Placental epithelial cell (primary cell): ENCODE data around the gene TMCC2.

GRCh38 chr1:204276806-204277405, 63.1 kb upstream of the GOLT1A start:
- CAGE, long polyA plus RNA, result no peak

DNA sequence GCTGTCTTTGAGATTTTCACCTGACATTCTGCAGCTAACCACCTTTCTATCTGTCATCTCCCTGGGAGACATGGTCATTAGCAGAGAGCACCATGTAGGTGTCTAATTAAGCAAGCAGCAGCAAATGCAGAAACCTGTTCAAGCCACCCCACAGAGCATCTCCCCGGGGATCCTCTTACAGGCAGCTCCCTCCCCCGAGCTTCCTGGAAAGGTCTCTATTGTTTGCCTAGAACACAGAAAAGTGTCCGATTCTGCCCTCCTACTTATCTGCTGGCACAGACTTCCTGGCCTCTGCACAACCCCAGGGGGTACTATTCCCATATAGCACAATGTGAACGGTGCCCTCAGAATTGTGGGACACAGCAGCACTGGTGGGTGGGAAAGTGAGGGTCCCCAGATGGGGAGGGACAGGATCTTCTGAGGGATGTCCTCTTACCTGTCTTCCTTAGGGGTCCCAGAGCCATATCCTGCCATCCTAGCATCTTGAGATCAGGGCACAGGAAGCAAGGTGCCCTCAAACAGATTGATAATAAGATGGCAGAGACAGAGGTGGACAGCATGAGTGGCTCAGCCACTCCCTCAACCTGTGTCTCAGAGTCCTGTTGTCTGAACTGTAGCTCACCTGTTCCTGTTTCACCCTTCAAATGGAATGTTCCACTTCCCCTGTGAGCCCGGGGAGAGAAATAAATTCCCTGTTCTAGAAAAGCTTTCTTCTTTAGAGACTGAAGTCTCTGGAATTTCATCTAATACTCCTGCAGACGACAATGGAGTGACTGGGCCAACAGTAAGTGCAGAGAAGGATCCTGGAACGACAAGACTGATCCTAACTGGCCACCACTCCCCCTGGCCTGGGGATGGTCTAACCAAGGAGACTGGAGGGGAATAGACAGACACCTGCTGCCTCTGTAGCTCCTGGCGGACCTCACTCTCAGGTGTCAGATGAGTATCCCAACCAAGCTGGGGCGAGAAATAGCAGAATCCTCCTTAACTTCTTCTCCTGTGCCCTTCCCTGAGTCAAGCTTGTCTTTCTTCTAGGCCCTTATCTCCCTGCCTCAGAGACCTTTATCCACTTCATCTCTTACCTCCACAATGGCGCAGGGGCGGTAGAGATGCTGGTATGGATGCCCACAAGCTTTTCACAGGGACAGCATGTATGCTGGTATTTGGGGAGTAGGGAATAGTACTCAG, 45.7 kb downstream of the PLEKHA6 start:
- CAGE, long polyA plus RNA, result no peak

GRCh38 chr1:204376849-204377640, 17.3 kb upstream of the PLEKHA6 start:
- CAGE, long polyA plus RNA, result no peak

DNA sequence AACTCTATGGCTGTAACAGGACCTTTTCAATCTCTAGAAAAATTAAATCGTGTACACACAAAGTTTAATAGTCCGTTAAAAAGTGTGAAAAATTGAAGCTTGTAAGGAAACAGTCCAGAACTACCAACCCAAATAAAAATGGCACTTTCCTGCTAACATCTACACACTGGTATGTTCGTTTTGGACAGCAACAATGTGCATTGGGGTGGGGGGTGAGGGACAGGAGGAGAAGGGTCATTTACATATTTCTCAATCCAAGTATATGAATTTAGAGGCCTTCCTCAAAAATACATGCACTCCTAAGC, 2.6 kb downstream of the PPP1R15B start:
- CAGE, long polyA plus RNA, result no peak

DNA sequence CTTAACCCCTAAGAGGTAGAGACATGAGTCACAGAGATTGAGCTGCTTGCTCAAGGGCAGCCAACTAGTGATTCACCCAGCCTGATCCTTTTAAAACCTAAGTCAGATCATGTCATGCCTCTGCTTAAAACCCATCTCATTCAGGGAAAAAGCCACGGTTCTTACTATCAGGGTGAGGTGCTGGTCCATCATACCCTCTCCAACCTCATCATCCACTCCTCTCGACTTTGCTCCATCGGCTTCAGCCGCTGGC, 14.4 kb upstream of the PPP1R15B start:
- CAGE, long polyA plus RNA, result no peak

- CAGE, long polyA plus RNA, result no peak
These were observed 29.1 kb downstream of the PIK3C2B start for GRCh38 chr1:204465166-204466225.

DNA sequence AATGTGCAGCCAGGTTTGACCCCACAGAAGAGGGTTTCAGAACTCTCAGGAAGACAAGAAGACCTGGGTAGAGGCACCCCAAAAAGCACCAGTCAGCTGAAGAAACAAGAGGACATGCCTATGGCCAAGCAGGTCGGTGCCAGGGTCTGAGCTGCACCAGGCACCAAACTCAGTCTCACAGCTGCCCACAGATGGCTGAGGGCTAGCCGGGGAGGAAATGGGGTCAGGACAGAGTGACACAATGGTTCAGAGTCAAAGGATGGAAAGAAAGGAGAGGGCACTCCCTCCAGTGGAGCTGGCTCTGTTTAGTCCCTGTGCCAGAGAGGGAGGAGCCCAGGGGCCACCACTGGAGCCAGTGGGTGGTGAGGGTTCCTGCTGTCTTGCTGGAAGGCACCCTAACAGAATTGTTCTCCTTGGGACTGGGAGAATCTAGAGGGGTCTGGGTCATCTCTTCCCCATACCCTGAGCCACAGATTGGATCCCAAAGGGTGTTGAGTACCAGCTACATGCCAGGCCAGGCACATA, 17.2 kb downstream of the PIK3C2B start:
- CAGE, long polyA plus RNA, result no peak

DNA sequence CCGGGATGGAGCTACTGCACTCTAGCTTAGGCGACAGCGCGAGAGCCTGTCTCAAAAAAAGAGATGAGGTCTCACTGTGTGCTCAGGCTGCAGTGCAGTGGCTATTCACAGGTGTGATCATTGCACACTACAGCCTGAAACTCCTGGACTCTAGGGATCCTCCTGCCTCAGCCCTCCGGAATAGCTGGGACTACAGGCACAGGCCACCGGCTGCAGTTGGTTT, 1.8 kb downstream of the MDM4 start:
- CAGE, long polyA plus RNA, result no peak

DNA sequence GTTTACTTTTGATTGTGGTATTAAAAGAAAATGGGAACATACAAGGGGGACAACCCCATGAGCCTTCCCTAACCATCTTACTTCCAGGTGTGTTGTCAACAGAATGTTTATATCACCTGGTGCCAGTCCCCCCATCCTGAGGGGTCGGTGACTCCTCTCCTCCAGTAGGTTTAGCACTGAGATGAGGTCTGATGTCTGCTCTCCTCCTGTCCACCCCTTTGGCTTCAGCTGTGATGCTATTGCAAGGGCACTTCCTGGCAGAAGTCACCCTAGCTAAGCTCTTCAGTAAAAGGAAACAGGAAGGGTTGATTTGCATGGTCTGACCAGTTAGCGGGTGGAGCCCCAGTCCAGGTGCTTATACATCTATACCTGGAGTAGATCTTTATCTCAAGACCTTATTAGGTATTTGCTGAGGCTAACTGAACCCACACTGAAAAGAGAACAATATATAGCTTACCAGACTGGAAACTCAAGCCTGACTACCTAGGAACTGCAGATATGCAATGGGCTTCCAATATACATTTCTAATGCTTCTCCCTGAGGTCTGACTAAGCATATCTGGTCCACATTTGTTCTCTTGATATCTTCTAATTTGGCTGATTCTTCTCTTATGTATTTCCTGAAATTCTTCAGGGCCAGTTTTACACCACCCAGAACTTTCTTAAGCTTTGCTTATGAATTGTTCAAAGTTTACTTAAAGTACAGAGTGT, 13.4 kb downstream of the NFASC start:
- CAGE, long polyA plus RNA, result no peak

DNA sequence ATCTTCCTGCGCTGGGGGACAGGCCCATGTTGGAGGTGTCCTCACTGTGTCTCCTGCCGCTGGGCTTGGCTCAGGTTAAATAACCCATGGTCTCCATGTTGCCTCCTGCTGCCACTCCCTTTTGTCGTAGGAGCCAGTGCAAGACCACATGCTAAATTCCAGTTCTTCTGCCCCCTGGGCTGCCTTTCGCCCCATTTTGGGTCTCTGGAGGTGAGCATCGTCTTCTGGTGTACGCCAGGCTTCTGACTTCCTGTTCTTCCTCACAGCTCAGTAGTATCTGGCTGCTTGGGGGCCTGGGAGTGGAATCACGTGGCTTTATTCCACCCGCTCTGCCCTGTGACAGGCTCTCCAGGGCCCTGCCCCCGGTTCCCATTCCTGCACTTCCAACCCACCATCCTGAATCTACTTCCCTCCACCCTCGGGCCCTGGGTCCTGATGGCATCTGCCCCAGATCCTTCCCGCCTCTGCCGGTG, 45.8 kb downstream of the NFASC start:
- CAGE, long polyA plus RNA, result no peak

DNA sequence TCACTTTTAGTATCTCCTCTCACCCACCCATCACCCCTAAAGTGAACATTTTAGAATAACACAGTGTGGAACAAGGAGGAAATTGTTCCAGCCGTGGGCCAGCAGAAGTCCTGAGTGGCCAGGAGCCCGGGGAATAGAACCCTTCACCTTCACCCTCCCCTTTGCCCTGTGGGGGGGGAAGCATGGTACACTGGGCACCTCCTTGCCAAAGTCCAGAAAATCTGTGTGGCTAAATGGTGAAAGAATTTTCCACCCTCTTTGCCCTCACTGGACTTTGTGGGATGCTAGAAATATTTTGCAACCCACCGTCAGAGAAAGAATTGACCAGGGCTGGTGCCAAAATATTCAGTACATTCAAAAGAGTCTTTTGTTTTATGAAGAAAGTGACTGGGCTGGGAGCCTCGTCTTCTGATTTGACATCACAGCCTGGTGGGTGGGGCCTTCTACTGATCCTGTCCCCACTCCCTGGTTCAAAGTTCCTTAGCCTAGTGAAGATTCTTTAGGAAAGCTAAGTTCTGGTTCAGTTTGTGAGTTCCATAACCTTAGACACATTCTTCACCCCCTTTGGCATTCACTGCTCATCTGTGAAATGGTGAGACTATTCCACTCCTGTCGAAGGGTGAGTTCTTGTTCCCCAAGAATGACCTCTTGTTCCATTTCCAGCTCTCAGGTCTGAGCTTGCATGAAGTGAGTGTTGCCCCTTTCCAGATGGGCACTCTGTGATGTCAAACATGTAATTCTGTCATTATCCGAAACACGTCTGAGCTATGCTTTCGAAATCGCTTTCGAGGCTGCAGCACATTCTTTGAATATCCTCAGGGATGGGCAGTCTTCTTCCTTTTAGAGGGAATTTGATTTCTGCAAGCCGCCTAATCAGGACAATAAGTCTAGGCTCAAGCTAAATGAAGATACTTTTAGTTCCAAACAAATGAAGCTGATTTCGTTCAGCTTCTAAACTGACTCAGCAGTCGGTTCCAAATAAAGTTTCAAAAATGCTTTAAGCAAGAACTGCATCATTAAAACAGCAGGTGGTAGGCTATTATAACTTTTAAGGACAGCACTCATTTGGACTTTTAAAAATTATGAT, 57.1 kb downstream of the NFASC start:
- CAGE, long polyA plus RNA, result no peak

DNA sequence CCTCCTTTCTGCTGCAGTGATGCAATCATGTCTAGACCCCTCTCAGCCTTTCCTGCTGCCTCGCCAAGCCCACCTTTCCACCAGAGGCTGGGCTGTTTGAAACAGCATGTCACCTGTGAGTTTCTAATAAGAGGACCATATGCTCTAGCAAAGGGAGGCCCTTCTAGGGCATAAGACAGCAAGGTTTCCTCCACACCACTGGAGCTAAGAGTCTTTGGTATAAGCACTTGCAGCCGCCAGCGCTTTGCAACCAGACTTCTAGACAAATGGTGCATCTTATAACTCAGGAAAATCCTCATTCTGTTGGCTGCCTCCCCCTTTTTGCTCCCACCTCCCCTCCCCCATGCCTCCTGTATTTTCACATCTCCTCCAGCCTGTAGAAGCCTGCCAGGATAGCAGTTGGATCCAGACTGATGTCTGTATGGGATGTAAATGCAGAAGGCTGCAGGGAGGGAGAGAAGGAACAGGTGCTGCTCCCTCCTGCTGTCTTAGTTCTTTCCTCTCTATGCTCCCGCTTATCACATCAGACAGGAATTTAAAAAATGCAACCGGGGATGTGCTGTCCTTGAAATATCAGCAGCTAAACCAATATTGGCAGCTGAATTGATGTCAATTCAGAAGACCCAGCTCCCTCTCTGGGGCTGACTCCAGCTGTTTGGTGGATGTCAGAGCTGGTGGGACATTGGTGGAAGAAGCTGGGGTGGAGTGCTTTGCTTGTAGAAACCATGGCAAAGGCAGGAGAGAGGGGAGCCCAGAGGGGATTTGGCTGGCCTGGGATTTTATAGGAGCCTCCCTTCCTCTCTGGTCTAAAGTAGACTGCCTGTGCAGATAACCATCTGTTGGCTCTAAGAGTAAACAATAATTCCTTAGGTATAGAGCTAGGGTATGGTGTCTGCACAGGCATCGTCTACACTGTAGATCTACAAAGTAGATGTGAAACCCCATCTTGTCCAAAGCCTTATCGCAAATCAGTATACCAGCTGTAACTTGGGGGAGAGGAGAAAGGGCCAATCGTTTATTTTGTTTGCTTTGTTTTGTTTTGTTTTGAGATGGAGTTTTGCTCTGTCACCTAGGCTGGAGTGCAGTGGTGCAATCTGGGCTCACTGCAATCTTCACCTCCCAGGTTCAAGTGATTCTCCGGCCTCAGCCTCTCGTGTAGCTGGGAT, 95.8 kb downstream of the NFASC start:
- CAGE, long polyA plus RNA, result no peak

GRCh38 chr1:204959611-204959852, 83.5 kb upstream of the CNTN2 start:
- CAGE, long polyA plus RNA, result no peak

DNA sequence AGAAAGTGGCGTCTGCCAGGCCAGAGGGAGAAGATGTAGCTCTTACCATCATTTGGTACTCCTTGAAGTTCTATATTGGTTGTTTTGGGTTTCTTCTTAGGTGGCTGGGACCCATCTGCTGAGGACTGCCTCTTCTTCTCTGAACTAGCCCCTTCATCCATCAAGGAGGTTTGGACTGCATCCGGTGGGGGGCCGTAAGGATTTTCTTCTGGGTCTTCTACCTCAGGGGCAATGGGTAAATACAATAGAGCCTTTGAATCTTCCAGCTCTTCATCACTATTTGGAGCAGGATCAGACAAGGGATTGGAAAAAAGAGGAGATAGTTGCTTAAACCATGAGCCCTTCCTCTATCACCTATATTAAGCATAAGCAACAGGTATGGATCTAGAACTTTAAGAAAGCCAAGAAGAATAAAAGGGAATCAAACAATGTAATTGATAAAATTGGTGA, 12.4 kb upstream of the TMEM81 start:
- CAGE, long polyA plus RNA, result no peak

GRCh38 chr1:205210643-205211064, 848 bp downstream of the DSTYK start:
- CAGE, long polyA plus RNA, result no peak

GRCh38 chr1:205227456-205228427, at the start of gene TMCC2:
Gene TMCC2, plus strand, starts transcription at chr1:205227946.
- CAGE, long polyA plus RNA, result no peak

DNA sequence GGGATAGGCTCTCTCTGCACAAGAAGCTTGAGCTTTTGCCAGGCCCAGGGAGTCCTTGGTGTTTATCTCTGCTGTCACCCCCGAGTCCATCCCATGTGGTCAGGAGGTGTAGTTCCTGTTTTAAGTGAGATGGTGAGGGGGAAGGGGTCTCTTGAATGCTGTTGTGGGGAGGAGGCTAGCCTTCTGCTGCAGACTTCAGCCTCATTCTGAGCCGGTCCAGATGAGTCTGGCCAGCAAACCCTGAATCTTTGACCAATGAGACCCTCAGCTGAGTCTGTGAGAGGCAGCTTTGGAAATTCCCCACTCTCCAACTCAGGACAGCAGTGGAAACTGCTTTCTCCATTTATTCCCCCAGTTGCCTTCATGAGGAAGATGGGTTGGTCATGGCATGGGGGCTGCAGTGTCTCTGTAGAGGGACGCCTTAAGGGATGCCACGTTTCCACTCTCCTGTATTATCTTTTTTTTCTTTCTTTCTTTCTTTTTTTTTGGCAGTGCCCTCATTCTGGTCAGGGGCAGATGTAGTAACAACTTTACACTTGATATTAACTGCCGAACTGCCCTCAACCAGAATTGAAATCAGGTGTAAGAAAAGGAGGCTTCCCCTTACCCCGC, 2.7 kb downstream of the TMCC2 start:
- CAGE, long polyA plus RNA, result no peak

GRCh38 chr1:205271226-205271474, 43.4 kb downstream of the TMCC2 start:
- CAGE, long polyA plus RNA, result no peak

DNA sequence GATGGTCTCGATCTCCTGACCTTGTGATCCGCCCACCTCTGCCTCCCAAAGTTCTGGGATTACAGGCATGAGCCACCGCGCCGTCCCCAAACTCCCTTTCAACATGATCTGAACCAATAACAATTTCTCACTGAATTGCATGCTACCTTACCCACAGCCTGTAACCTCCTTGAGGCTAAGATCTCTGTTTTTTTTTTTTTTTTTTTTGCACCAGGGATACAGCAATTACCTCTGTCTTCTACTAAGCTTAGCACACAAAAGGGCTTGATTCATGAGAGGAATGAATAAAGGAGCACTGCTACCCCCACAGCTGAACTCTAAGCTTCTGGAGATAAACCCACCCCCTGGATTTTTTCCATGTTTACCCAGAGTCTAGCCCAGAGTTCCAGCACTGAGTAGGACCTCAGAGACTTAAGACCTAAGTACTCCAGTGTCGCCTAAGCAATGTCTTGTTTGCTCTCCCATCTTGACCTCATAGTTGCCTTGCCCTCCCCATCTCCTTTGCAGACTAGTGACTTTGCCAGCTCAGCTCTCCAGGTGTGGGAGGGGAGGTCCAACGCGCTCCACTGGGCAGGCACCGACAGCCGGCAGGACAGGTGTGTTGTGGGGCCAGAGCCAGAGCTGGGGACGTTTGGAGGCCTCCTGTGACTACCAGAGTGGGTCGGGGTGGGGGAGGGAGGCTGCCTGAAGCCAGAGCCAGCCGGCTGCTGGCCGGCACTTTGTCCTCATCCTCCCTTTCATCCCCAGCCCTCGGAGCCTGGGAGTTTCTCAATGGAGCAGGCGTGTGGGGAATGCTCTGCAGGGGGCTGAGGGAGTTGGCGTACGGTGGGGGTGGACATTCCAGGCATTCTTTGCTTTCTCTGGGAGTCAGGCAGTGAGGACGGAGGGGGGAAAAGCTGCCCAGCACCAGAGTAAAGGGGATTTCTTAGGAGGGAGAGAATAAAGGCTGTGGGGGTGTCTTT, 20.5 kb downstream of the NUAK2 start:
- CAGE, long polyA plus RNA, result no peak

GRCh38 chr1:205435365-205436440, 13.8 kb upstream of the LEMD1 start:
- CAGE, long polyA plus RNA, result no peak